ENCODE data around the genes C3orf52, CD200 and NEPRO.

GRCh38 chr3:111859952-111861070 lies 1.2 kb downstream of the PHLDB2 start:
- RRBS = 0% methylated on average over 4 of the region's 44 CpGs

DNA sequence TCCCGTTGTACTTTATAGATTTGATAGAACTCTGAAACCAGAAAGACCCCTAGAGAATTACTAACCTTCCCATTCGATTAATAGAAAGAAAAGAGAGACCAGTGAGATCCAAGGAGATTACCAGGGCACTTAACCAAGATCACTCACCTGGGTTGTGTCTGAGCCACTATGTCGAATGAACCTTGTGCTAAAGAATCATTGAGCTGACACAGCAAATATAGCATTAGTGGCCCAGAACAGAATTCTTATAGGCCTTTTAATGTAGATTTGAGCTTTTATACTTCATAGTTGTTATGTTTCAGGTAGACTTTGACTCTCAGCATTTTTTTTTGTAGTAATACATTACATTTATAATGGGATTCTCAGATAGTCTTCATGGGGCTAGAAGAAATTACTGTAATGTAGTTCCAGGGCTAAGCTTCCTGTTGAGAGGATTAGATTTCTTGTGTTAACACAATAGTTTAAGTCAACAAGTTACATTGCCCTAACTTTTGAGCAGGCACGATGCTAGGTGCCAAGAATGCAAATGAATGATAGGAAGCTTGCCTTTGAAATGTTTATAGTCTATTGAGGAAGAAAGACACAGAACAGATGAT lies 24.5 kb upstream of the ABHD10 start:
- RRBS = no CpG with 5 or more reads among the region's 4 CpGs

- RRBS = 3% methylated on average over 26 of the region's 73 CpGs
These were observed at the start of gene C3orf52 for GRCh38 chr3:112086132-112087170. Gene C3orf52 (plus strand): TSS chr3:112086389.

DNA sequence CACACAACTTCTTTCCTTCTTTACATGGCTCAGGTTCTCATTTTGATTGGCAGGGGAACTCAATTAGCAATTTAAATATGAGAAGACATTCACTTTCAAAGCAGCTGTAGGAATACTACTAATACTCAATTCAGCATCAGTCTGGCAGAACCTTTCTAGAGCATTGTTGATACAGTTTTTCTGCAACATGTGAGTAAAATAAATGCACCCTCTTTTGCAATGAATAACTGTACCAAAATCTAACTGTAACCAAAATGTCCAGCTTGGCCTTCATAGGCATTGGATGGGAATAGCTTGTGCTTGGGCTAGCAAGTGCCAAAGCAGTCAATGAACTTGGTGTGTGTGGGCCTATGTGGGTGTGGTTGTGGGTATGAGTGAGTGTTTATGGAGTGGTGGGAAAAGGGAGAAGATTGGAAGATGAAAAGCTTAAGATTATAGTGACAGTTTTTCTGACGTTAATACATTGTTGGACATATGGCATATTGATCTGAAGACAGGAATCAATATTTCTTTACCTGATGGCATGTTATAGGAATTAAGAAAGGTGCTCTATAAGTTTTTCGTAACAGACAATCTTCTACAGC lies 35.4 kb upstream of the GCSAM start:
- RRBS = no CpG with 5 or more reads among the region's 2 CpGs

DNA sequence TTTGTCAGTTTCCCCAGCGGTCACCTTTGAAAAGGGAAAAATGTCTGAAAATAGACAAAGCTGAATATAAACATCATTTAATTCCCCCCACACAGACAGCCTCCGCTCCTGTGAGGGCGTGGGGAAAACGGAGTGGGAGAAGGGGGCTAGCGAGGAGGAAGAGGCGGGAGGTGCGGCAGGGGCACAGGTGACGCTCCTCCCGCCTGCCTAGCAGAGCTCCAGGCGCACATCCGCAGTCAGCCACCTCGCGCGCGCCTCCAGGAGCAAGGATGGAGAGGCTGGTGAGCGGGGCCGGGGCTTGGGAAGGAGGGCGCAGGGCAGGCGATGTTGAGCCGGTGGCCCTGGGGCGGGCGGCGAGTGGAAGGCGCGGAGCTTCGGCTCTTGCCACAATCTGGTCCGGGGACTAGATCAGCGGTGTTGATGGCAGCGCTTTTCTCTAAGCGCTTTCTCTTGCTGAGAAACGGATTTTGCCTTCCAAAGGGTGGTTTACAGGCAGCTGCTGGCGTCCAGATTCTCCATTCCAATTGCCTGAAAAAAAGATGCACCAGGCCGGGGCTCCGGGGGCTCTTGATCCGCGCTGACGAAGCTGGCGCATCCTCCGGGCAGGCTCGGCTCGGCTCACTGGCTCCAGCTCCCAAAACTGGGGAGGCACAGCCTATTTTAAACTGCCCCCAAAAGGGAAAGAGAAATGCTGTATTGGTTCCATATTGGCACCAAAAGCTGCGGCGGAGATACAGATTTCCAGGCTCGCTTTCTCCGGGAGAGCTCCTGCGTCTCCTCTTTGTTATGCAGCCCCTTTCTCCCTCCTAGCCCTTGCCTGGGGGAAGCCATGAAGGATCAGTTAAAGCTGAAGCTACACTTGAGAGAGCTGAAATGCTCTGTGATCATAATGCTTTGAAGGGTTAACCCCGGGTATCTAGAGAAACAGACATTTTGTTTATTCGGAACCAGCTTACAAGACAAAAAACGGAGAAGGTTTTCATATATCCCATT lies at the start of gene CD200:
CD200 (plus strand) TSS at position 213 of the 993 bp plus-strand sequence.
- RRBS = 2% methylated on average over 17 of the region's 49 CpGs

- RRBS = no CpG with 5 or more reads among the region's 5 CpGs
These were observed 67.7 kb downstream of the CD200 start for GRCh38 chr3:112400606-112401068.

DNA sequence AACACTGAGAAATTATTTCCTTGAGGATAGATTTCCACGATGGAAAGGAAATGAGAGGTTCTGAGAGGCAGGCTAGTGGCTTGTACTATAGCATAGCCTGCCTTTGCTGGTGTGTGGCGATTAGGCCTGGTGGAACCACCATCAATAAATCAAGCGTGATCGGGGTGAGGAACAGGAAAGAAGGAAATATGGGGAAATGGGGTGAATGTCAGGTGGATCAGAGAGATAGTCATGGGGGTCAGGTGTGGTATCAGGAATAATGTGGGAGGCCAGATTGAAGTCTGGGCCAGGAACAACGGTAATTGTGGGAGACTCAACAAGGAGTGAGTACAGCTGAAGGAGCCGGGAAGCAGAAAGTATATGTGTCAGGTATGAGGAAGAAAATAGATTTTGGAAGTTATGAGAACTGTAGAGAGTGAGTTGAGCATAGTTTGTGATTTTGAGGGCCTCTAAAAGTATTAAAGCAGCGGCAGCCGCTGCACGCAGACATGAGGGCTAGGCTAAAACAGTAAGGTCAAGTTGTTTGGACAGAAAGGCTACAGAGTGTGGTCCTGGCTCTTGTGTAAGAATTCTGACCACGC lies 80.0 kb downstream of the BTLA start:
- RRBS = no CpG with 5 or more reads among the region's 10 CpGs

GRCh38 chr3:112560730-112561056 lies 1.1 kb downstream of the ATG3 start:
- RRBS = no CpG with 5 or more reads among the region's 6 CpGs

GRCh38 chr3:112638048-112638994 lies 2.6 kb downstream of the CCDC80 start:
- RRBS = no CpG with 5 or more reads among the region's 19 CpGs

GRCh38 chr3:112777511-112777797 lies 69.2 kb downstream of the CD200R1L start:
- RRBS = no CpG with 5 or more reads among the region's 2 CpGs

- RRBS = no CpG with 5 or more reads among the region's 1 CpG
These were observed 33.0 kb downstream of the CD200R1L start for GRCh38 chr3:112813680-112814104.

DNA sequence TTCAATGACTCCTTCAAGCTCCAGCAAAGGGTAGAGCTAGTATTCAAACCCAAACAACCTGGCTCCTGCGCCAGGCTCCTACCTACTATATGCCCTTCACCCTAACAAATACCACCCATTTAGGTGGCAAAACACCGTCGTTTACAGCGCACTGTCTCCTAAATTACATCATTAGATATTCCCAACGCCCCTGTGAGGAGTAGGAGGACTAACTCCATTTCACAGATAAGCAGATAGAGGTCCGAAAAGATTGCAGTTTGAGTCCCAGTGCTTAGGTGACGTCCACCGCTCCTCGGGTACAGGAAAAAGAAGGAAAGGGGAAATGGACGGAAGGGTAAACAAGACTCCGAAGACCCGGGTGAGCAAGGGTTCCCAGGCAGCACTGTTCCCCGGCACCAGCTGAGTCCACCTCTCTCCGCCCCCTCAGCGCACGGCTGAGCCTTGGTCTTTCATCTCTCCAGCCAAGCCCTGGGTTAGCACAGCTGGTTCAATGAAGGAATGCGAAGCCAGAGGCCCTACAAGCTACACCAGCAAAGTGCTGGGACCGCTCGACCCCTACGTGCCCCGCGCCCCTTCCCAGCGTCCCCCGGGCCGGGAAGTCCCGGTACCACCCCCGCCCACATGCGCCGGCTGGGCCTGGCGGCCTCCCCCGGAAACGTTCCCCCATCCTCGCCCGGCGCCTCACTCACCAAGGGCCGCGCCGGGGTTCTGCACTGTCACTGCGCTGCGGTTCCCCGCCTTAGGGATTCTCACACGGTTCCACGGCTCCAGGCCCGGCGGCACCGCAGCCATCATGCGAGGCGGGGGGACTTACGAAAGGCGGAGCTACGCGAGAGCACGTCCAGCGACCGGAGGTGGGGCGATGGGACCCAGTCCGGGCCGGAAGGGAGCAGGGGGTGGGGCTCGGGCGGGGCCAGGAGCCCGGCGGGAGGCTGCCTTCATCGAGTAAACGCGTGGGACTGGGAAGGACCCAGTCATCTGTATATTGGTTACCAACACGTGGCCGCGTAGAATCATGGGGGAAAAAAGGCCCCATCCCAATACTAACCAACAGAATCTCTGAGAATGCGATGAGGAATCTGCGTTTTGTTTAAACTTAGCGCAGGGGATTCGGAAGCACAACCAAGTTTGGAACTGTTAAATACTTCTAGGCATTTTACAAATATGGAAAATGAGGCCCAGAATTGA lies at the start of gene NEPRO:
NEPRO (minus strand) TSS at position 819 of the 1,188 bp plus-strand sequence.
- RRBS = 2% methylated on average over 21 of the region's 72 CpGs

DNA sequence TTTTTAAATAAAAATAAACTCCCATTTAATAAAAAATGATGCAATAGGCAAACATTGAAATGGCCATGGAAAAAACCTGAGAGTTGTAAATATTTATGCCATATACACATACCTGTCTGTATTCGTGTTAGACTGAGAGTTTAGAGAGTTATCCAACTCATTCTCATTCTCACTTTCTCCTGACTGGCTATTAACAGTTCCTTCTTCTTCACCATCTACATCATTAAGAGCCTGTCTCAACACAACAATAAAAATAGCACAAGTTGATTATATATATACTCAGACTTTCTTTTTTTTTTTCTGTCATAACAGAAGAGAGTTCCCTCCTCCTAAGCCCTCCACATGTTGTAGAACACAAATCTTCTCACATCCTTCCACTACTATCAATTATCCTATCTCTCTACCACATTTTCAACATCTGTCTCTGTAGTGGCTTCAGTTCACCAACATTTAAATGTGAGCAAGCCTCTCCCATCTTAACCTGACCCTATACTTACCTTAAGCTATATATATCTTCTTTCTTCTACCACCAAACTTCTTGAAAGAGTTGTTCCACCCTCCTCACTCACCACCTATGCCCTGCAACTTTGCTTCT lies 26.0 kb downstream of the SPICE1 start:
- RRBS = no CpG with 5 or more reads among the region's 1 CpG

GRCh38 chr3:113505723-113506299 lies 9.1 kb downstream of the SPICE1 start:
- RRBS = no CpG with 5 or more reads among the region's 3 CpGs

GRCh38 chr3:113532665-113533594 lies 575 bp downstream of the SIDT1 start:
- RRBS = 1% methylated on average over 23 of the region's 69 CpGs

DNA sequence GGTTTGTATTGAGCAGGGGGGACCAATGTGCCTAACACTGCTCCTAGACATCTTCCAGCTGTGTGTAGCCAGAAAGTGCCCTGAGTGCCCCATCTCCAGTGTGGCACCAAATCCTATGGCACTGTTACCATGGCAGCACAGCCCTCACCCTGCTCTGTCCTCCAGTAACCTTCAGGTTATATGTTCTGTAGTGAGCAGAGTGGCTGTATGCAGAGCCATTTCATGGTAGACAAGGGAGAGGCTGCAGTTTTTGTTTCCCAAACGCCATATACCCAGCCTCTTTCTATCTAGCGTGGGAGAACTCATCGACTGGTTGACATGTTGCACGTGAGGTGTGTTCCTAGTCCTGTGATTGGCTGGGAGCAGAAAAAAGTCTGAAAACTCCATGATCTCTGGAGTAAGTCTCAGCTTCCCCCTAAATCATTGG lies 2.0 kb downstream of the SIDT1 start:
- RRBS = no CpG with 5 or more reads among the region's 4 CpGs

GRCh38 chr3:113602703-113603163 lies 70.4 kb downstream of the SIDT1 start:
- RRBS = 91% methylated on average over 3 of the region's 9 CpGs

- RRBS = no CpG with 5 or more reads among the region's 11 CpGs
These were observed 70.7 kb downstream of the USF3 start for GRCh38 chr3:113625774-113626135.

GRCh38 chr3:113659036-113659517 lies 37.4 kb downstream of the USF3 start:
- RRBS = no CpG with 5 or more reads among the region's 2 CpGs

- RRBS = no CpG with 5 or more reads among the region's 3 CpGs
These were observed 5.7 kb downstream of the ZNF80 start for GRCh38 chr3:114231638-114232036.

All from GM19239 (cell line).